ENCODE results near the genes ISLR and CSK.

GRCh38 chr15:74131662-74132508 is 1.5 kb downstream of the ISLR2 start:
- PRO-cap = no peak
- RAMPAGE, long total RNA, 4 experiments = no peak in any of the 4 experiments

- PRO-cap = no peak
- RAMPAGE, long total RNA, 4 experiments = start-site peak on the plus strand in 4 of 4 experiments, at chr15:74173719-74173900 at its widest, 113 to 569 reads per replicate
Observed at GRCh38 chr15:74173443-74174088, at the start of gene ISLR. TSS of gene ISLR (plus strand) at chr15:74173710.

DNA sequence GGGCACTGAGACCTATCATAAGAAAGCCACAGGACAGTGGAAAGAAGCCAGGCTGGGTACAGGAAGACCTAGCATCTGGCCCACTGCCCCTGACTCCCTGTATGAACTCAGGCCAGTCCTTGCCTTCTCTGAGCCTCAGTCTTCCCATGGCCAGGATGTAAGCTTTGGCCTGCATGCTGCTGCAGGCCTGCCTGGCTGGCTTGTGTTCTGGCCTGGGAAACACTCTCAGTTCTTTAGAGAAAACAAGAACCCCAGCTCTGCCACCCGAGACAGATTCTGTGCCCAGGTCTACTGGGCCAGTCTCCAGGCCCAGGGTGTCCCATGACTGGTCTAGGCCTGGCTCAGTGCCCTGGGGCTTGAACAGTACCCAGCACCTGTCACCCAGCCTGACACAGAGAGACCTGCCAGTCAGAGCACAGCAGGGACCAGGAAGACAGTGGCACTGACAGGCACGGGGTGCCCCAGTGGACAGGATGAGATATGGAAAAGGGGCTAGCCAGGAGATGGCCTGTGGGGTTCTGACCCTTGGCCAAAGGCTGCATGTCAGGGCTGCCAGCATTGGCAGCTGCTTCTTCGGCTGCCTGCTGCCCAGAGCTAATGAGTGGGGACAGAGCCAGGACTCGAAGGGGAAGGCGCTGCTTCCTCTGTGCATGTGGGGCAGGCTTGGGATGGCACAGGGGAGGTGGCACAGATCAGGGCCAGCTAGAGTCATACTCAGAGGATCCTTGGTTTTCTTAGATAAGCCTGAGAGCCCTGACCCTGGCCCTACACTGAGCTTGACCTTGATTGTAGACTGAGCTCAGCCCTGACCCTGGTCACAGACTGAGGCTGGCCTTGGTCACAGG is 15.0 kb downstream of the CCDC33 start:
- PRO-cap = no peak
- RAMPAGE, long total RNA, 4 experiments = no peak in any of the 4 experiments

DNA sequence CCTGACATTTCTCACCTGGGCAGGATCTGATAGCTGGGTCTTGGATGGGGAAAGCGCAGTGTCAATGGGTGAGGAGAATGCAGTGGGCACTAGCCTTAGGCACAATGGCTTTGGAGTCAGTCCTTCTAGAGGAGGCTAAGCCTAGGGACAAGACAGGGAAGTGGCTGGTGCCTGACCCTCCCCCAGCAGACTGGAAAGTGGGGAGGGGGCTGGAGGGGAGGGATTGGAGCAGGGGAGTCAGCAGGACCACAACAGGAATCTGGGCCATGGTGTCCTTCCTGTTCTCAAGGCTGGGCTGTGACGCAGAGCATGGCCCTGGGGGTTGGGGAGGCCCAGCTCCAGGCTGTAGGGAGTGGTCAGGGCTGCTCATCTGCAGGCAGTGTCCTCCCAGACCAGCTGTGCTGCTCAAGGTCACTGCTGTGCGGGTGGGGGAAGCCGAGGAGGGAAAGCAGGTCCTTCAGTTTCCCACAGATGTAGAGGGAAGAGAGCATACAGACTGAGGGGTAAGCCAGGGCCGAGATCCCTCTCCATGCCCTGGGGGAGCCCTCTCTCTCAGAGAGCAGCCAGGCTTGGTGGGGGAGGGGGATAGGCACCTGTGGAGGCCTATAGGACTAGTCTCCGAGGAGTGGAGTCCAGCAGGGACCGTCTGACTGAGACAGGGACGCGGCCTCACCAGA is 40.7 kb downstream of the CYP11A1 start:
- PRO-cap = no peak
- RAMPAGE, long total RNA, 4 experiments = no peak in any of the 4 experiments

DNA sequence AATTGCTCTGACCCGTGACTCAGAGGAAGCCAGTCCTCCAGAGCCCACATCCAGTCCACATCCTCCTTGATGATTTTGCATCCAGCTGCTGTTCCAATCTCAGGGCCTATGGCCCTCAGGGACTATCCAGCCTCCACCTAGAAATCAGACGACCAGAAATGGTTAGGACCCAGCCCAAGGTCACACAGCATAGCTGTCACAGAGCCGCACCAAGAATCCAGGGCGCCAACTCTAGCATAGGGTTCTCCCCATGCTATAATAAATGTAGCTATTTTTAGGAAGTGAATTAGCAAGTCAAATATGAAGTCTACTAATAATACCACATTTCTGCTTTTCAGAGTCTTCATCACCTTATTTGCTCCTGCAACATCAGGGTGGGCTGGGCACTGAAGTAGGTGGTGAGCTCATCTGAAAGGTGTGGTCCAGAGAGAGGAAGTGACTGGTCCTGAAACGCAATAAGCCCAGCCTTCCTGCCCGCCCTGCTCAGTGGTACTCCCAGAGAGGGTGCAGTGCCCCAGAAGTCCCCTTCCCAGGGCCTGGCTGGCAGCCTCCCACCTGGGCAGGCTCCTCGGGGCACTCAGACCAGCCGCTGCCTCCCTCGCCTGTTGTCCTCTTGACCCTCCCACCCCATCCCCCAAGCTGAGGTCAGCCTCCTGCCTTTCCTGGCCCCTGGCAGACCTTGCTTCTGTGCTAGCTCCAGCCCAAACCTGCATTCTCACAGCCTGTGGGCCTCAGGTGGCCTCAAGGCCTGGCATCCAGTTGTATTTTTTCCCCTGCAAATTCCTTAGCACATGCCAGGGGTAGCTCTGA is 17.6 kb upstream of the CYP11A1 start:
- PRO-cap = no peak
- RAMPAGE, long total RNA, 4 experiments = no peak in any of the 4 experiments

DNA sequence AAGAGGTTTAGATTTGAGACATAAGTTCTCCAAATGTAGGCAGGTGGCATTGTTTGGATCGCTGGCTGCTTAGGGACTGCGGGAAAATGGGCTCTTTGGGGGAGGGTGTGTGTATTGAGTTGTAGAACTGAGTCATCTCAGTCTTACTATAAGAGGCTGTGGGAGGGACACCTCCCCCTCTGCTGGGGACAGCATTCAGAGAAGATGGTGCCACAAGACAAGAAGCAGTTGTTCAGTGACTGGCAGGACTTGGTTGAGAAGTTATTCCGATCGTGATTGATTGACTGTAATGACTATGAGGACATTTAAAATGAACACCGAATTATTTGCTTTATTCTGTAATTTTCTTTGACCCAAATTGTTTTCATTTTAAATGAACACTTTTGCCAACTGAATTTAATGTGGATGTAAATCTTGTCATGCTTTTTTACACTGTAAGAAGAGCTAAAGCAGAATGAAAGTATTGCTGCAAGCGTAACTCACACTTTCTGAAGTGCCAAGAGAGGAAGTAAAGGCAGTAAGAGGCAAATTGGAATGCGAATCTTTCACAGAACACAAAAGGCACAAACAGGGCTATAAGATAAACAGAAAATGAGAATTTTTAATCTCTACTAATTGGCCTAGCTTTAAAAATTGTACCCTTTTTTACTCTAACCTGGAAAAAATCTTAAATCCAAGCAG is 1.0 kb downstream of the ARID3B start:
- PRO-cap = no peak
- RAMPAGE, long total RNA, 4 experiments = no peak in any of the 4 experiments

DNA sequence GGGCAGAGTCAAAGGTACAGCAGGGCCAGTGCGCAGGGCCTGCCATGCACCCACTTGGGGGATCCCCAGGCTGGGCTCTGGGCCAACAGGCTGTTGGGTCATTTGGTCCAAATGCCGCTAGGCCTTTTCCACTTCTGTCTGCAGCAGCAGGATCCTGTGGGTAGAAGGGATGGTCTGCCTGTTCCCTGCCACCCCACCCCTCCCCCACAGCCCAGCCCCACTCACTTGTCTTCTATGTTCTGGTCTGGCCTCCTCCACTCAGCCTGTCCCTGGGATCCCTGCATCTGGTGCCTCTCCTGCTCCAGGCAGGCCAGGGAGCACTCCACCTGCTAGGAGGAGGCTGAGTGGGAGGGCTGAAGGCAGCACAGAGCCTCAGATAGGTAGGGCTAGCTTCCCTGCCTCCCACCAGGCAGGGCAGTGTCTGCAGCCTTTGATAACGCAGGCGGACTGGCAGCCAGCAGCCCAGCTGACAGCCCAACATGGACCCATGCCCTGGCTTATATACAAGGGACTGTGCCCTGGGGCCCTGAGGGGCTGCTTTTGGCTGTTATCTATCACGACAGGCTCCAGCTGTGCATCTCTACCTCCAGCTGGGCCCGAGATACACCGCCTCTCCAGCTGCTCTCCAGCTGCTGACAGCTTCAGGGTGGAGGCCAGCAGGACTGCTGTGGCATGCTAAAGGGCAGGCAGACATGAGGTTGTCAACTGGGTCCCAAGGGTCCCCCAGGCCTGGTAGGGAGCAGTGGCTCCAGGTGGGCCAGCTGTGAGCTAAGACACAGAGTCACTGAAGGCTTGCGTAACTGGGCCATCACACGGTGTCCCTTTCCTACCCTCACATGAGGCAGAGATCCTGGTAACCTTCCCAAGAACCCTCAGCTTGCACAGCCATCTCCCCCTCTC is 5.3 kb upstream of the CLK3 start:
- PRO-cap = no peak
- RAMPAGE, long total RNA, 4 experiments = no peak in any of the 4 experiments

GRCh38 chr15:74623412-74623826 is 7.8 kb downstream of the CLK3 start:
- PRO-cap = no peak
- RAMPAGE, long total RNA, 4 experiments = no peak in any of the 4 experiments

DNA sequence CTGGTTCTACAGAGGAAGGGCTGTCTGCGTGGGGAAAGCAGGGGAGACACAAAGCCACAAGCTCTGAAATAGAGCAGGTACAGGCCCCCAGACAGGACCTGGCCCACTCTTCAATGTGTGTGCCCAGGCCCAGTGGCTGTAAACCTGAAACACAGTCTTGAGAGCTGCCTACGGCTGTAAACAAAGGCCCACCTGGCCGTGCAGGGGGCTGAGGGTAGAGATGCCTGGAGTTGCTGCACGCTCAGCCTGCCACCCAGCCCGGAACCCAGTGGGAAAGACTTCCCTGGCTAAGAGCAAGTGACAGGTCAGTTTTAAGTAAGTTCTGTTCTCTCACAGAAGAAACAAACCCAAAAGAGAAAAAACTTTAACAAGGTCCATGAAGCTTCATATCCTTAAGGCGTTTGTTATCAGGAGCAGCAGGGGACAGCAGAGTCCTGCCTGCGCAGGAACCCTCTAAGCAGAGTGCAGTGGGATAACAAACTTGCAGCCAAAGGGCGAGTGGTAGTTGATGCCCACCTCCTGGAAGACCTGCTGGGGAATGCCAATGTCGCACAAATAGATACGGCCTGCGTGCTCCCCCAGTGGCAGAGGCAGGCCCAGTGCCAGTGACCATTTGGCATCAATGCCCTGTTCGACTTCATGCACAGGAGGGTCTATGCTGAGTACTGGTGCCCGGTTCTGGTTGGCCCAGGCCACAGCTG is 16.7 kb downstream of the CLK3 start:
- PRO-cap = no peak
- RAMPAGE, long total RNA, 4 experiments = start-site peak on the minus strand in 1 of 4 experiments, centred at position 372 of the sequence, 6 reads per replicate

- PRO-cap = no peak
- RAMPAGE, long total RNA, 4 experiments = start-site peak on the minus strand in 1 of 4 experiments, at chr15:74636003-74636405 at its widest, 19 reads per replicate
Observed at GRCh38 chr15:74635984-74636495, 20.4 kb downstream of the CLK3 start.

- PRO-cap = unidirectional peak, plus-strand start at chr15:74782126
- RAMPAGE, long total RNA, 4 experiments = start-site peak on the plus strand in 1 of 4 experiments, at chr15:74782073-74782101 at its widest, 27 reads per replicate
Observed at GRCh38 chr15:74782018-74782882, at the start of gene CSK. TSS of gene CSK (plus strand) at chr15:74782080.

DNA sequence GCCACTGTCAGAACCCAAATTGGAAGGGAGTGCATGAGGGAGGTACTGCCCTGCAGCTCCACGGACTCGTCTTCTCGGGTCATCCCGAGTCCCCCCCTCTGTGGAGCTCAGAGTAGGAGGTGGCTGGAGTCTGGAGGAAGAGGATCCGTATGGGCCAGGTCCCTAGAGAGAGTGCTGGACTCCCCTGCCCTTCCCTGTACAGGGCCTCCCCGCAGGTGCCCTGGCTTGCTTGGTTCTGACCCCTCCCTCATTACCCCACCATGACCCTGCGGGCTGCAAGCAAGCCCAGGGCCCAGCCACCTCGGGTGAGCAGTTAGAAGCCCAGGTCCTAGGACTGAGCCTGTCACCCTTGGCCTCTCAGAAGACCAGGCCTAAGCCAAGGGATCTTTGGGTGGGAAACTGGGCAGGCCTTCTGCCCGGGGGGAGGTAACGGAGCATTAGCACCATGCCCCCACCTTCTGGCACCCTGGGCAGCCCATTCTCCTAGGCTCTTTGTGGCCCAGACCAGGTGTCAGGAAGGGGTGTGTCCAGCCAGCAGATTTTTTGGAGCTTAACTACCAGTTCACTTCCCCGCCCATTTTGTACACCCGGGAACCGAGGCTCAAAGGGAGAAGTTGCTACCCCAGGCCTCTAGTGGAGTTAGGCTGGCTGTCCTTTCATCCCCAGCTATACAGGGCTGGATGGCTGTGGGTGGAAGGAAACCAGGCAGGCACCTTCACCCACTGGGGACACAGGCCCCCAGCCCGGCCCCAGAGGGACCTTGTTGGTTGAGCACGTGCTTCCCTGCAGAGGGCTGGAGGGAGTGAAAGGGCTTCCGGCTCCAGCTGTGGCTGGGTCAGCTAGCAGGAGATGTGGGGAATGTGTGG is 1.2 kb downstream of the CSK start:
- PRO-cap = no peak
- RAMPAGE, long total RNA, 4 experiments = no peak in any of the 4 experiments

- PRO-cap = no peak
- RAMPAGE, long total RNA, 4 experiments = no peak in any of the 4 experiments
Observed at GRCh38 chr15:75007385-75007612, 11.9 kb downstream of the SCAMP5 start.

DNA sequence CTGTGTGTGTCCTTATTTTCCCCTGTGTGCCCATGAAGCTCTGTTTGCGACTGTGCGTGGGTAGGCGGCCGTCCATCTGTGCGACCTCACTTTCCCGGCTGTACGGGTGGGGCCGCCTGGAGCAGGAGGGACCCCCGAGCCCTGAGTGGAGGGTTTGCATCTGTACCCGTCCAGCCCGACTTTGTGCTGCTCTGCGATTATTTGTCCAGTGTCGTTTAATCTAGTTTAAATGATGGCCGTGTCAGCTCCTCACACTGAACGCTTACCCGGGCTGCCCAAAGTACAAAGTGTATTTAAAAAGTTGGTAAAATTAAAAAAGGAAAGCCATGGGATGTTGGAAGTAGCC is 306 bp downstream of the PPCDC start:
- PRO-cap = no peak
- RAMPAGE, long total RNA, 4 experiments = no peak in any of the 4 experiments

DNA sequence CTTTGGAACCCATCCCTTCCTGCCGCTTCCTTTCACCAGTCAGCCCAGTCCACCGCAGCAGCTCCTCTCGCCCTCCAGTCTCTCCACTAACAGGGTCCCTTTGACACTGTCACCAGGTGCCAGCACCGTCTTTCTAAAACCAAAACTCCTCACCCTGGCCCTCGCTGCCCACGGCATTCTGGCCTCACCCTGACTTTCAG is 4.1 kb downstream of the PPCDC start:
- PRO-cap = no peak
- RAMPAGE, long total RNA, 4 experiments = no peak in any of the 4 experiments

- PRO-cap = no peak
- RAMPAGE, long total RNA, 4 experiments = no peak in any of the 4 experiments
Observed at GRCh38 chr15:75195489-75195826, 6.2 kb upstream of the C15orf39 start.

GRCh38 chr15:75198503-75199054 is 3.1 kb upstream of the C15orf39 start:
- PRO-cap = no peak
- RAMPAGE, long total RNA, 4 experiments = no peak in any of the 4 experiments

DNA sequence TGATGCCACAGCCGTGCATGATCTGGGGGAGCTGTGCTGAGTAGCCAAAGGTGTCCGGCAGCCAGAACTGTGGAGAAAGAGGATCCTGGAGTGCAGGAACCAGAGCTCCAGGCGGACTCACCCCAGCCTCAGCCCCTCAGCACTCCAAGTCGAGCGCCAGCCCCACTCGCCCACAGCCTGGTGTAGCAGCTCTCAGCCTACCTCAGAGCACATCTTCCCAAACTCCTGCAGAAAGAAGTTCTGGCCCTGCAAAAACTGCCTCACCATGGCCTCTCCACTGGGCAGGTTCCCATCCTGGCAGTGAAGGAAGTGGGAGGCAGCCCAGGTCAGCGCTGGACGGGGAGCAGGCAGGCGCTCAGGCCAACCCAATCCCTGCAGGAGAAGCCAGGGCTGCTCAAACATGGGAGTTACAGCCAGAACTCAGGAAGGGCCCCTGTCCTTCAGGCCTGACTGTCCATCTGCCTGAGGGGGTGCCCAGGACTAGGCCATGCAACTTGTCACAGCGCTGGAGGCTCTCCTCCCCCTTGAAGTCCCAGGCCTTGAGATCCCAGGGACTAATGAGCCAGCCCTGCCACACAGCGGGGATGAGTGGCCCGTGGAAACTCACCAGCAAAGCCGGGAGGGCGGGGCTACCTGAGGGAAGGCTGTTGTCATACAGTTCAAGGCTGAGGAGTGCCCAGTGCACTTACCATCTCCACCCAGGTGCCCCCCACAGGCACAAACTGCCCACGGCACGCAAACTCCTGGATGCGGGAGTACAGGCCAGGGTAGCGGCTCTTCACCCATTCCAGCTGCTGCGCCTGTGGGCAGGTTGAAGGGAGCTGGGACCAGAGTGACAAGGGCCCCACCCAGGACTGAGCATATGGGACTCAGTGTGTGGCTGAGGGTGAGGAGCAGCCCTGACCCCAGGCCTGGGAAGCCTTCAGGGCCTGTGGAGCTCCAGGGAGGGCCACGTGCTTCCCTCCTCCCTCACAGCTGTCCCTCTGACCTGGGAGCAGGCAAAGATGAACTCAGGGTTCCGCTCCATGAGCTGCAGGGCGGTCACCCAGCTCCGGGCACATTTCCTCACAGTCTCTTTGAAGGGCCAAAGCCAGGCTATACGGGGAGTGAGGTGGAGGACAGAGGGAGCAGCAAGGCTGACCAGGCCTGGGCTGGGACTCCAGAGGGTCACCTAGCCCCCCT is 6.4 kb downstream of the MAN2C1 start:
- PRO-cap = no peak
- RAMPAGE, long total RNA, 4 experiments = no peak in any of the 4 experiments

GRCh38 chr15:75394463-75395180 is 26.2 kb upstream of the MAN2C1 start:
- PRO-cap = no peak
- RAMPAGE, long total RNA, 4 experiments = no peak in any of the 4 experiments

DNA sequence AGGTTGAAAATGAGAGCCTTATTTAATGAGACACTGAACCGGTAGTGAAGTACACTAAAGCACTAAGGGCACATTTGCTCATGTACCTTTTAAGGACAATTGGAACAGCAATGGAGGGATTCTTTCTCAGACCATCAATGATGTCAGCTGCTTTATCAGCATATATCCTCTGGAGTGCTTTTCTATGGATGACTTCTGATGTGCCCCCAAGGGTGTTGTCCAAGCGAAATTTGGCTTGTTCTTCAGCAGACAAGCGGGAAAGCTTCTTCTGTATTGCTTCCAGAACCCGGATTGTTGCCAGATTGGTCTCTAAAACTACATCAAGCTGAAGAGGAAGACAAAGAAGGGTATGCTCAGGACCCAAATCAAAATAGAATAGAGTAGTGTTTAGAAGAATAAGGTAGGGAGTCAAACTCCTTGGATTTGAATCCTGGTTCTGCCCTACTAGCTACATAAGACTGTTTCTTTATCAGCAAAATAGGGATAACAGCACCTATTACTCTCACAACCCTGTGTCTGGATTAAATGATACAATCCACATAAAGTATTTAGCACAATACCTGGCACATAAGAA is 27.9 kb upstream of the MAN2C1 start:
- PRO-cap = no peak
- RAMPAGE, long total RNA, 4 experiments = no peak in any of the 4 experiments

Measured in sigmoid colon (tissue), 4 donors.